Airway epithelial cell (primary cell): ENCODE results near the gene TRMO.

DNA sequence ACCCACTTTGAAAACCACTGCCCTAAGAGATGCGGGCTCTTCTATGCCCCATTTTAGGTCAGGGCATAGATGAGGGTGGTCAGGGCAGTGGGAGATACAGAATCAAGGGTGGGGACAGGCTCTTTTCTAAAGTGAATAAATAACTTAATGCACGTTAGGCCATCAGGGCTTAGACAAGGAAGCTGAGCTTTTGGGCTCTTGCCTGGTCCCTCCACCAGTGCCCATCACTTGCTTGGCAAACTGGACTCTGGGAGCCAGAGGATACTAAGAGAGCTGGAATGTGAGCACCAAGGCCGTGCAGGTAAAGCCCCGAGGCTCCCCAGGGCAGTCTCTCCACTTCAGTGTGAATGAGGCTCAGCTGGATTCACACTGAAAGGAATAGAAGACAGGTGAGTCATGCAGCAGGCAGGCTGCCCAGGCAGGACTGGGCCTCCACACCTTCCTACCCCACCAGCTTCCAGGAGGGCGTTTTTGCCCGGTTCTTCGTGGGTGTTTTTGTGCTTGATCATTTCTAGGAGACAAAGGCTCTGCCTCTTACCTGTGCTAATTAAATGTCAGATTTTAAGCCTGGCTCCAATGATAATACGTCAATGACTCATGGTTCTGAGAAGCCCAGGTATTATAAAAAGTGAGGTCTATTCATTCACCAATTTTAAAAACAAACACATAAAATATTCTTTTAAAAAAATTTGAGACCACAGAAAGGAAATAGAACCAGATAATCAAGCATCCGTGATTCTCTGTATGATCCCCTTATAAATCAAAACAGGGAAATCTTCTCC is 7.3 kb upstream of the CTSV start:
- RAMPAGE, long total RNA, result no peak

- RAMPAGE, long total RNA, result no peak
Observed at GRCh38 chr9:97553135-97553604, 51.7 kb downstream of the TMOD1 start.

DNA sequence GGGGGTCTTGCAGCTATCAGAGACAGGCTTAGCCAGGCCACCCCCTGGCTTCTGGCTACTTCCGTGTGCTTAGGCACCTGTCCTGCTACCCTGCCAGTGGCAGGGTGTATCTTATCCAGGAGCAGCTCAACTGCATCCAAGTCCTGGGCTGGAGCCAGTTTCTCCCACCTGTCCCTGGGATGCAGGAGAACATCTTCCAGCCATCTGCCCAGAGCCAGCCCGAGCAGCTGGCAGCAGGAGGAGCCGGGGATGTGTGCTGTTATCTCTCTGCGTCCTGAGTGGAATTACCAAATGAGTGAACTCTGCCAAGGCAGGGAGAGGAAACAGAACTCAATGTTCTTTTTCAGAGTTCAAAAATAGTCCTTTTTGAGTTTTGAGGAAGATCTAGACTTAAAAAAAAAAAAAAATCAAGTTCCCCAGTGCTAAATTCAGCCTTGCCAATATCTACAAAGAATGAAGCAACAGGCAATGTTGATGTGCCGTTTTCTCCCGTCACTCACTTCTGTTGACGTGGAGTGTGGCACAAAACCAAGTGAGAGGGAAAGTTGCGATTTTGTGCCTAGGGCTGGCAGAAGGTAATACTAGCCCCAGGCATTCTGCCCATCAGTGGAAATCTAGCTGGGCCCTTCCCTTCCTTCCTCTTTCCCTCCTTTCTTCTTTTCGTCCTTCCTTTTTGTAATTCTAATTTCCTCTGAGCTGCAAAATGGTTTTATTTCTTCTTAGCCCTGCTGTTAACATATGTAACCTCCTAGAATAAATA is 56.2 kb downstream of the TMOD1 start:
- RAMPAGE, long total RNA, result no peak

GRCh38 chr9:97600537-97601084 is 32.6 kb downstream of the TSTD2 start:
- RAMPAGE, long total RNA, result no peak

GRCh38 chr9:97605655-97606869 is 27.1 kb downstream of the TSTD2 start:
- RAMPAGE, long total RNA, result no peak

- RAMPAGE, long total RNA, result no peak
Observed at GRCh38 chr9:97630342-97630840, 2.8 kb downstream of the TSTD2 start.

GRCh38 chr9:97678193-97678926 is 18.8 kb downstream of the XPA start:
- RAMPAGE, long total RNA, result no peak

DNA sequence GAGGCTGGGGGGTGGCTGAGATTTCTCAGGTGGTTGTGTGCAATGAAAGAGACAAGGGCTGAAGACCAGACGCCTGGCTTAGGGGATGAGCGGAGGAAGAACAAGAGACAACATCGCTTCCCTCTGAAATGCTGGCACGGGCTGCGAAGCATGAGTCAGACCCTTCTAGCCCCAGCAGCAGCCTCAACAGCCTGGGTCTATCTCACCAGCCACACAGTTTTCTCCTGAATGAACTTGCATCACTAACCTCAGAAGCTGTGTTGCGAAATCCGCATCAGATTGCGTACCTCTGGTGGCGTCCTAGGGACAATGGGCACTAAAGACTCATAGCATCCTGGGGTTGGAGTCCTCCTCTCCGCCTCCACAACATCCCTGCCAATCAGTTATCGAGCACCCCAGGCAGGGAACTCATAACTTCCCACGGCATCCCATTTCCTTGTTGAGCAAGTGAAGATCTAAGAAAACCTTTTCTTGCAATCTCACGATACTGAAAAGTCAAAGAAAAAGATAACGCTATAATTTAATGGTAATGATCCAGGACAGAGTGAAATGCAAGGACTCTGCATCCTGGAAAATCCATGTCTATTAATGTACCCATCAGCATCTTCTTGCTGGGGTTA is 23.8 kb downstream of the FOXE1 start:
- RAMPAGE, long total RNA, result no peak

GRCh38 chr9:97921881-97922829 is at the start of gene TRMO:
Gene TRMO, minus strand, starts transcription at chr9:97922500.
- RAMPAGE, long total RNA, result start-site peak on the minus strand at chr9:97922472-97922529, 98 and 17 reads in 2 replicates

- RAMPAGE, long total RNA, result no peak
Observed at GRCh38 chr9:97985171-97985638, 2.1 kb downstream of the ANP32B start.

DNA sequence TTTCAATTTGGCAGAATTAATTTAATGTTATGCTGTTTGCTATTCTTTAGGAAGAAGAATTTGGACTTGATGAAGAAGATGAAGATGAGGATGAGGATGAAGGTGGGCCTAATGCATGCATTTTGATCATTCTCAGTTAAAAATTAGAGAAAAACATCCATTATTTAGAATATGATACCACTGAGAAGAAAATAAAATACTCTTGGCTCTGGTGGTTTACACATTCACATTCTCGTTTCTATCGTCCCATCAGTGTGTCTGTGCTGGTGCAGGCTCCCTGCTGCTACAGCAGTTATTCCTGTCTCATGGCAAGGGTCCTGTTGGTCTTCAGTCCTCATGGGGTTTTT is 29.2 kb downstream of the ANP32B start:
- RAMPAGE, long total RNA, result no peak

GRCh38 chr9:98037447-98037817 is 19.1 kb upstream of the NANS start:
- RAMPAGE, long total RNA, result no peak

- RAMPAGE, long total RNA, result no peak
Observed at GRCh38 chr9:98046855-98047360, 9.6 kb upstream of the NANS start.

DNA sequence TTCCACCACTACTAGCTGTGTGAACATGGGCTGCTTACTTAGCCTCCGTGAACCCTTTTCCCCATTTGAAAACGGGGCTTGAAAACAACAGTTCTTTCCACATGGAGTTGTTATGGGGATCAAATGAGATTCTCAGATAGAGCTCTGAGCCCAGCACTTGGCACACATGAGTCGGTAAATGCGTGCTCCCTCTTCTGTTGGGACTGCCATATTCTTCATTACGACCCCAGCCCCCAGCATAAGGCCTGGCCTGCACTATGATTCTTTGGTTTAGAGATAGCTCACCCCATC is 887 bp downstream of the NANS start:
- RAMPAGE, long total RNA, result no peak

GRCh38 chr9:98083672-98084101 is 27.2 kb downstream of the NANS start:
- RAMPAGE, long total RNA, result no peak

- RAMPAGE, long total RNA, result no peak
Observed at GRCh38 chr9:98104335-98104570, 14.8 kb downstream of the TRIM14 start.

DNA sequence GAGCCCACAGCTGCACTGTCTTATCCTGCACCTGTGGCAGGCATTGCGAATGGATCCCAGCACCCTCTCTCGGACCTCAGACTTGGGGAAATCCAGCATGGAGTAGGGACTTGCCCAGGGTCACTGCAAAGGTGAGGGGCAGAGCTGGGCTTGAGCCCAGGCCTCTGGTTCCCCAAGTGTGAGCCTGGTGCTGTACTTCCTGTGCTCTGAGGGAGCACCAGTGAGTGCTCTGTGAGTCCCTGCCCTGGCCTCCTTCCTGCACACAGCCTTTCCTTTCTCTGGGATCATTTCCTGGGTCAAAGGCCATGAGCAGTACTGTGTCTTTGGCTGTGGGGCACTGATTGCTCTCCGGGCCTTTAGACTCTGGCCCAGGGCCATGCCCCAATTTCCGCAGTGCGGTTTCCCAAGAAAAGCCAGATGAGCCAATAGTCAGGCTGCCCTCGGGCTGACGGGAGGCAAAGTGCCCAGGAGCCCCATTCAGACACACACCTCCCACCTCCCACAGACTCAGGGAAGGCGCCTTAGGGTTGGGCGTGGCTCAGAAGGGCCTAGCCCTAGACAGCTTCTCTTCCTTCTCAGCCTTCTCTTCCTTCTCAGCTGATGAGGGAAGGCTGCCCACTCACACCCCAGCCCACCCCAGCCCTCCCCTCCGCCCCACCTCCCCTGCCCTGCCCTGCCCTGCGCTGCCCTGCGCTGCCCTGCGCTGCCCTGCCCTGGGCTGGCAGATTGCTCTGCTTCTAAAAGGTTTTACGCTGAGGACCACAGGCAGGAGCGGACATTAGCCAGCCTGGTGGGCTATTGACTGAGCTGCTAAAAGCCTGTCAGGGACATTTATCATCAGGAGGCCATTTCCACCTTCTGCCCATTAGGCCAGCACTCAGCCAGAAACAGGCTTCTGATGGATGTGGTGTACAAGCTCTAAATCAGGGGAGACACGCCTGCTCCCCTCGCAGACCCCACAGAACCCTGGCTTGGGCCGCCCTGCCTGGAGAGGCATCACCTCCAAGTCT is 23.5 kb upstream of the TRIM14 start:
- RAMPAGE, long total RNA, result no peak

DNA sequence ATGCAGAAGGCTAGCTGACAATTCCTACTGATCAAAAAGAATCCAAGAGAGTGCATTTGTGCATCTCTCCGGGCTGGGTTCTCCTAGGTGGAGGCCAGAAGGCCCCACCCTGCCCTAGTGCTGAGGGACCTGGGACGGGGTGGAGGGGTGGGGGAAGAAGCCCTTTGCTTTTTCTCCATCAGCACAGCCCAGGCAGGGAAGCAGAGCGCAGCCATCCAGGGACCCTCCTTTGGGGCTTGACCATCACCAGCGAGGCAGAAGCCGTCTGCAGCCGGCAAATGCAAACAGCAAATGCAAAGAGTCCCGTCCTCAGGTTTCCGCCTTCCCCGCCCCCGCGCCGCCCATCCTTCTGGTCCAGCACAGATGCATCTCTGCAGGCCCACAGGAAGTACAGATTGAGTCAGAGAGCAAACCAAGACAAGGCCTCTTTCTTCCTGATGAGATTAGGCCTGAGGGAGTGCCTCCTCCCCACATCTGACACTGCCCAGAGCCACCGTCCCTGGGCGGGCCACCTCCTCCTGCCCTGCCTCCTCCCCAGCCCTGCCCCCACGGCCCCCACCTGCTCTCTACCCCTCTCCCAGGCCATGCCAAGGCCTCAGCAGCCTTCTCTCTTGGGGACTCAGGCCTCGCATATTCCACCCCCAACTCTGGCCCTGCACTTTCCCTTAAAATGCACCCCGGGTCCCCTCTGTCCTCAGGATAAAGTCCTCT is 23.4 kb downstream of the CORO2A start:
- RAMPAGE, long total RNA, result no peak

DNA sequence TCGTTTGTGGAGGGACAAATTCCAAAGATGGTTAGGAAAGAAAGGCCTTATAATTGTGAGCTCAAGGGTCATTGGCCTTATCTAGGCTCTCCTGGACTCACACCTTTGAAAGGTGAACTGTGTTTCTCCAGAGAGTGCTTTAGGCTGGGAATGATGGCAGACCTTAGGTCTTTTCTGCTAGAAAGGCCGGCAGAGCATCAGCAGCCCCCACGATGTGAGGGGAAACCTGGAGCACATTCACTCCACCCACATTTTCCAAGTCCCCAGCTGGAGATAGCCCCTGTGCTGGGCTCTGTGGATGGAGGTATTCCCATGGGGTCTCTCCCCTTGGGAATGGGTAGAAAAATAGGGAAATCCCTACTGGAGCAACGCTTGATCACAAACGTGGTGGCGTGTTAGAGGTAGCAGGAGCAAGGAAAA is 15.4 kb downstream of the CORO2A start:
- RAMPAGE, long total RNA, result no peak

GRCh38 chr9:98226454-98226948 is 28.9 kb downstream of the TBC1D2 start:
- RAMPAGE, long total RNA, result no peak